Breast epithelium (tissue), 2 donors: ENCODE measurements around the gene DNAJC3.

DNA sequence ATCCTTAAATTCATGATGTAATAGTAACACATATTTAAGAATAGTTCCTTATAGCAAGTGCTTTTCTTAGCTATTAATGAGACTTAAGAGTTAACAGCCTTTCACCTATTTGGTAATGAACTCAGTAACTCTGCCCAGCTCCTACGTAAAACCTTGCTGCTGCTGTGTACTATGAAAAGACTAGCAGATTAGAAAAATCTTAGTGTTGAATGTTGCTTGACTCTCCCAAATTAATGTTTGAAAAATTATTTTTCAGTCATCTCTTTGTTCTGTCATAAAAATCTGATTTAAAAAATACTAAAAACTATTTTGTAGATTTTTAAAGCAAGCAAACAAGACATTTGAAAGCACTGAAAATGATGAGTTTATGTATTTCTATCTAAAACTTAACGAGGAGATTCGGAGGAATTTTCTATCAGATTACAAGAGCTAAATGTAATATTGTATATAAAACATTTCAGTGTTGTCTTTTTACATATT is 7.0 kb downstream of the GPR180 start:
- PRO-cap: no peak
- RAMPAGE, long total RNA, 2 experiments: no peak in any of the 2 experiments

- PRO-cap: no peak
- RAMPAGE, long total RNA, 2 experiments: no peak in any of the 2 experiments
Observed at GRCh38 chr13:94707789-94708595, 4.4 kb downstream of the SOX21 start.

DNA sequence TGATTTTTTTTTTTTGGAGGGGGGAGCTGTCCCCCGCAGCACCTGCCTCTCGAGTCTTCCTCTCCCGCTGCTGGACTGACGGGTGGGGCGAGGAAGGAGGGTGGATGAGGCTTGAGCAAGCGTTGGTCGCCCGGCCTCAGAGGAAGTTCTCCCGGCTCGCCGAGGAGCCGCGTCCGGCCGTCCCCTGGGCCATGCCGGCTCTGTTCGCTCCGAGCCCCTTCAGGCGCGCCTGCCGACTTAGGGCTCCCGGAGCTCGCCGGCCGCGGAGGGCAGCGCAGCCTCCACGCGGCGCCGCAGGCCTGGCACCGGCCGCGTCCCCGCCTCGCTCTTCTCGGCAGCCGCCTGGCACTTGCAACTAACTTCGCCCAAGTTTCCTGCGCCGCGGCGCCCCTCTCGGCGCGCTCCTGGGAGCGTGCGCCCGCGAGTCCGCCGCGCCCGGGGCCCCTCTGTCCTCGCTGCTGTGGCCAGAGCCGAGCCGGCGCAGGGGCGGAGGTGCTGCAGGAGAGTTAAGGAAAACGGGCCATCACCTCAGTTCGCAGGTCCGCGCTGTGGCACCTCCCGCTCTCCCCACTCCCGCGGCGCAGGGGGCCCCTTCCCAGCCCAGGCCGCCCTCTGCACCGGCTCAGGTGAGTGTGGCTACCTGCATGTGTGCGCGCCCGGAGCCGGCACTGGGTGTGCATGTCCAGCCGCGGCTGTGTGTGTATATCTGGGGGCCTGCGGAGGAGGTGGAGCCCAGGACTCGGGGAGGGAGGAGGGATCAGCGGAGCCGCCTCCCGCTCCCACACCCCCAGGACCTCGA is 622 bp upstream of the SOX21 start:
- PRO-cap: no peak
- RAMPAGE, long total RNA, 2 experiments: no peak in any of the 2 experiments

- PRO-cap: no peak
- RAMPAGE, long total RNA, 2 experiments: no peak in any of the 2 experiments
Observed at GRCh38 chr13:95191739-95192302, 109.4 kb downstream of the ABCC4 start.

DNA sequence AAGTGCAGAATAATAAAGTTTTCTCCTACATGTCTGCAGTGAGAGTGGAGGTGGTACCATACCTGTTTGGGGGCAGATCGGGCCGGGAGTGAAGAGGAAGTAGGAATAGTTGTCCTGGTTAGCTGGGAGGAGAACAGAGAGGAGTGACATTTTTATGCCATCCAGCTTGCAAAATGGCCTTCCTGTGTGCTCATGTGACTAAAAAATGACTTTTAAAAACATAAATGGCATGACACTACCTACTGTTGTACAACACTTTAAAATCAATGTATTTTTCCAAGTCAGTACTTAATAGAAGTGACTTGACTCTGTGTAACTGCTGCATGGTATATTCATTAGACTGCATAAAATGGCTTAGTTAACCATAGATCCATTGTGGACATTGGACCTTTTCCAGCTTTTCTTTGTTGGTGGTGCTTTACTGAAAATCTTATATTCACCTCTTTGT is 1.9 kb downstream of the CLDN10 start:
- PRO-cap: no peak
- RAMPAGE, long total RNA, 2 experiments: no peak in any of the 2 experiments

- PRO-cap: bidirectional peak, plus-strand start at chr13:95677155, minus-strand start at chr13:95676907
- RAMPAGE, long total RNA, 2 experiments: start-site peak on the minus strand in 1 of 2 experiments, at chr13:95676902-95676952 at its widest, 26 reads per replicate
Observed at GRCh38 chr13:95676017-95677079, 591 bp upstream of the DNAJC3 start.

DNA sequence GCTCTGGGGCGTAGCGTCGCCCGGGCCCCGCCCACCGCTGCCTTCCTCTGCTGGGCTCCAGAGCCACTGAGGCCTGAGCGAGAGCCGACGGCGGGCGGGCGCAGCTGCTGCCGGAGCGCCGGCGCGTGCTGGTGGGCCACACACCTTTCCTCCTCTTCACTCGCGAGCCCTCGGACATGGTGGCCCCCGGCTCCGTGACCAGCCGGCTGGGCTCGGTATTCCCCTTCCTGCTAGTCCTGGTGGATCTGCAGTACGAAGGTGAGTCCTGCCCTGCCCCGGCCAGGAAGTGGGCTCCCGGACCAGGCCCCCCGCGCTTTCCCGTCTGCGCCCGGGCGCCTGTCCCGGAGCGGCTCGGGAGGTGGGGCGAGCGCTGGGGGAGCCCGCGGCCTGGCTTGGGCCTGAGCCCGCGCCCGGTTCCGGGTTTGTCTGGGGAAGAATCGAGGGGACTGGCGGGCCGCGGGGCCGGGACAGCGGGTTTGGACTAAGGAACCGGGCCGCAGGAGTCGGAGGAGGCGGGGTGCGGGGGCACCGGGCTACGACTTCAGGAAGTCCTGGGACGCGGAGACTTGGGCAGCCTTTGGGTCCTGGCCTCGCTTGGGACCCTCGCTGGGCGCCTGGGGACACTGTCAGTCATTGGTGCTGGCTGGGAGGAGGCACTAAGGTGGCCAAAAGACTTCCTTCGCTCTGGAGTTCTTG is at the start of gene DNAJC3:
DNAJC3 (plus strand) TSS at position 60 of the 696 bp plus-strand sequence.
- PRO-cap: bidirectional peak, plus-strand start at position 76 of the sequence, minus-strand start outside the sequence
- RAMPAGE, long total RNA, 2 experiments: start-site peak on the plus strand in 2 of 2 experiments, centred at positions 81 to 88 of the sequence, 405 to 1,630 reads per replicate

GRCh38 chr13:95713575-95713922 is 36.6 kb downstream of the DNAJC3 start:
- PRO-cap: no peak
- RAMPAGE, long total RNA, 2 experiments: no peak in any of the 2 experiments

DNA sequence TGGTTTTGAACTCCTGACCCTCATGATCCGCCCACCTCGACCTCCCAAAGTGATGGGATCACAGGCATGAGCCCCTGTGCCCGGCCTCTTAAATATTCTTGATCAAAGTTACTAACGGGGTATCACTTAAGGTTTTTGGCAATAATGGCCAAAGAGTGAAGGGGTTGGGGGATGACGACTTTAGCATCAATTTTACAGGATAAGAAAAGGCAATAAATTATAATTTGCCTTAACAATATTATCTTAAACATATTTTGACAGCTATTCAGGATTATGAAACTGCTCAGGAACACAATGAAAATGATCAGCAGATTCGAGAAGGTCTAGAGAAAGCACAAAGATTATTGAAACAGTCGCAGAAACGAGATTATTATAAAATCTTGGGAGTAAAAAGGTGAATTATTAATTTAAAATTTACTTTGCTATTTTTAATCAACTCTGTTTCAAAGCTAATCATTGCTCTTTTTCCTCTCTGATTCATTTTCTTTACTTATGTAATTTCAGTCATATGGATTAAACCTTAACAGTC is 108.8 kb downstream of the DNAJC3 start:
- PRO-cap: no peak
- RAMPAGE, long total RNA, 2 experiments: no peak in any of the 2 experiments

DNA sequence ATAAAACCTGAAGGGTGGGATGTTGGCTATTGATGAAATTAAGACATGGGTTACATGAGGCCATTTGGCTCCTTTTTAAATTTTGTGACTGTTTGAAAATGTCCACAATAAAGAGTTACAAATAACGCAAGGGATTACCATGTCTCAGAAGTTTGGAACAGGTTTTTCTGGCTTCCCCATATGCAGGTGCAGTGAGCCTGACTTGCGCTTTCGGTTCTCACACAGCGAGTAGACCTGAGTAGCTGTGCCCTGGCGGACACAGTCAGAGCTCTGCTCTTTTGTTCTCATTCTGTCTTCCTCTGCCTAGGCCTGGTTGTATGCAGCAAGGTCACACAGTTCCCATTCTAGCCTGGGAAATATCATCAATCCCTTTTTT is 10.4 kb downstream of the OXGR1 start:
- PRO-cap: unidirectional peak, minus-strand start at position 230 of the sequence
- RAMPAGE, long total RNA, 2 experiments: no peak in any of the 2 experiments

GRCh38 chr13:97220297-97221037 is 1.7 kb upstream of the MBNL2 start:
- PRO-cap: no peak
- RAMPAGE, long total RNA, 2 experiments: no peak in any of the 2 experiments

DNA sequence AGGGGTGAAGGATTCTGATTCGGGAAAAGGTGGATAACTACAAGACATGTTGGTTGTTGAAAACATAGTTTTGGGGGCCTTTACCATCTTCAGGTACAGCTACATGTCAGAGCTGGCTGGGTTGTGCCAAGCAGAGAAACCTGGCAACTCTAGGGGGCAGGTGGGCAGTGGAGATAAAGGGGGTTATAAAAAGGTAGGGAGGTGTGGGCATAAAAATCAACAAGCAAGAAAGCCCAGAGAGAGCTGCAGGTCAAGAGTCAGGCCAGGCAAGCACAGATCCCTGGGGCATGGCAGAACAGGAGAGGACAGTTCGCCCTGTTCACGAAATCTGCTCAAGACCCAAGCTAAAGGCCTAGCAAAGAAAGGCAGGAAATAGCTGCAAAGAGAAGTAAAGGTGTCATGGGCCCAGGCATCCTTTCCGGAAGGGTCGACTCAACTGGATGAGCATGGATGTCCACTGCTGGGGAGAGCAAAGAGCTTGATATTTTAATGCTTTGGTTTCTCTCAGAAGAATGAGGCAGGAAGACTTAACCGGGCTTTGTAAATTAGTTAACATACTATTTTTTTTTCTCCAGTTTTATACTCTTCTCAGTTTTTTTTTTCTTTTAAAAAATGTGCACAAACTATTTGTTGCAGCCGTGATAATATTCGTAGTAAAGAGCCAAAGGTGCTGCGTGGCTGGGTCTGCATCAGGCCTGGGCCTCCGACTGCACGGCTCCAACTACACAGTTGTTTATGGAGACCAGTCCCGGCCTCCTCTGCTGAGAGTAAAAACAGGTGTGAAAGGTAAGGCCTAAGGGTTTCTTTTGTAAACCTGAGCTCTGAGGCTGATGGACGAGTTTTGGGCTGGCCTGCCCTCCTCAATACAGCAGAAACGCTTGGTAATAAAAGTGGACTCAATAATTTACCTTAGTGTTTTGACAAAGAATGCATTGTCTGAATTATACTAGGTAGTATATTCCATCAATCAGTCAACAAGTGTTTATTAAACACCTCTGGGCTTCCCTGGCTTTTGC is 3.6 kb downstream of the MBNL2 start:
- PRO-cap: no peak
- RAMPAGE, long total RNA, 2 experiments: no peak in any of the 2 experiments

DNA sequence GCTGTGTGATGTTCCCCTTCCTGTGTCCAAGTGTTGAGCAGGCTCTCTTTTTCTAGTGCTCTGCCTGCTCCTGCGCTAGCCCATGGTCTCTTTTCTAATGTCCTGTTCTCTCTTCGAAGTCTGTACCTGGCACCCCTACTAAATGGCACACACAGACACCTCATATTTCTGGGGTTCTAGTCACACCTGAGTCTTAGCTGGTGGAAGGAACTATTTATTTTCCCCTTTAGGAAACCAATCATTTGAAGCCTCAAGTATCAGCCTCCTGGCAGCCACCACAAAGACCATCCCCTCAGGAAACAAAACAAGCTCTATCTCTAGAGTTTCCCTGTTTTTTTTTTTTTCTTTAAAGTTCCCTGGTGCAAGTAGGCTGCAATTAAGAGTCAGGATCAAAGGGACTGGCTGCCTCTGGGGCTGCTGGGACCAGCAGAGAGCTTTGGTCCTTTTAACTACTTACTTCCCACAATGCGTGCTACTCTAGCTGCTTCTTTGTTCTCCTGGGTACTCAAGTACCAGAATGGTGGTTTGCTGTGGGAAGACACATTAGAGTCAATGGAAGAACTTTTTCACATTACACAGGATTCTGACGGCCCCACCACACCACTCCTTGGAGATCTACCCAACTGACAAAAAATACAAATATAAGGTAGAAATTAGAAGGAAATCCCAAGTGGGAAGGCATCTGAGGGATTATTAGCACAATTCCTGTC is 11.4 kb downstream of the MBNL2 start:
- PRO-cap: no peak
- RAMPAGE, long total RNA, 2 experiments: no peak in any of the 2 experiments

DNA sequence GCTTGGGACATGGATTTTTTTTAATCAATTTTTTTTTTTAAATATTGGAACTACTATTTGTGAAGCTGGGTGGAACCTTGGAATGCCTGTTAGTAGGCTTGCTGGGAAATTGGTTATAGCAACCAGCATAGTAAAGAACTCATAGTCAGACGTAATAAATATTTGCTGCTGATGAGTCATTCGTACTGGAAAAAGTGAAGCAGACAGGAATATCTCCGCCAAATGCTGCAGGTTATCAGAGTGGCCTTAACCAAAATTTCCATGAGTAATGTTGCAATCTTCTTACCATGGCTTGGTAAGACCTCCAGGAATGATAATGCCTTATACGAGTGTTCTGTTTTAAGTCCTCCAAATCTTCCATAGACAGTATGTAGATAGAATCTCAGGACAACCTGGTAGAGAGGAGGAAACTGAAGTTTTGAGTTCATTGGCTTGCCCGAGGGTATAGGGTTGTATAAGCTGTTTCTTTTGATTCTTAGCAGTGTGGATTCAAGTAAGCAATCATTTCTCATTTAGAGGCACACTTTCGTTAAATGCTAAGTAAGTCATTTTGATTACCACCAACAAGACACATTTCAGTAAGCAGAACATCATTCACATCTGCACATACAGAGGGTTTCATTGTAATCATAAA is 34.3 kb downstream of the MBNL2 start:
- PRO-cap: no peak
- RAMPAGE, long total RNA, 2 experiments: no peak in any of the 2 experiments

GRCh38 chr13:97274689-97275512 is 52.8 kb downstream of the MBNL2 start:
- PRO-cap: no peak
- RAMPAGE, long total RNA, 2 experiments: no peak in any of the 2 experiments

- PRO-cap: no peak
- RAMPAGE, long total RNA, 2 experiments: no peak in any of the 2 experiments
Observed at GRCh38 chr13:97308693-97309148, 86.6 kb downstream of the MBNL2 start.

DNA sequence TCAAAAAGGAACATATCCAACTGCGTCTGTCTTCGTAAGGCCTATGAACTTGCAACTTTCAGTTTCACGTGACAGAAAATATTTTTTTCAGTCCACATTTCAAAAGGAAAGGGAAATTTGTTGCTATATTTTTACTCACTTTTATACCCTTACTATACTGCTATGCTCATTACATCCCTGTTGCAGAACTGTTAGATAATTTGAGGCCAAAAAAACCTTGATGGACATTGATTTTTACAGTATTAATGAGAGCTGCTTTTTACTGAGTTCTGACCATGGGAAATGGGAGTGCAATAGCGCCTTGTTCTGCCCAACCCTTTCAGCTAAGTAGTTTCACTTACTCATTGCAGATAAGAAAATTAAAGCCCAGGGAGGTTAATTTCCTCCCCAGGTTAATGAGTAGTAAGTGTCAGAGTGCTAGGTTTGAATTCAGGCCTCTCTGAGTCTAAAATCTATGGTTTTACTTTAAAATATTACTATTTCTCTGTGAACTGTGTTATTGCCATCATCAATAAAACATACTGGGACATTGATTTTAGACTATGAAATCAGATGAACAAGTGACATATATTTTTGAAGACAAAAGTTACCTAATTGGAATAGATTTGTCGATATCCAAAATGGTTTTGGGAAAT is 93.6 kb upstream of the RAP2A start:
- PRO-cap: no peak
- RAMPAGE, long total RNA, 2 experiments: no peak in any of the 2 experiments

GRCh38 chr13:97429729-97430412 is 4.1 kb upstream of the RAP2A start:
- PRO-cap: no peak
- RAMPAGE, long total RNA, 2 experiments: no peak in any of the 2 experiments

GRCh38 chr13:97967942-97968288 is 14.4 kb downstream of the IPO5 start:
- PRO-cap: no peak
- RAMPAGE, long total RNA, 2 experiments: no peak in any of the 2 experiments

DNA sequence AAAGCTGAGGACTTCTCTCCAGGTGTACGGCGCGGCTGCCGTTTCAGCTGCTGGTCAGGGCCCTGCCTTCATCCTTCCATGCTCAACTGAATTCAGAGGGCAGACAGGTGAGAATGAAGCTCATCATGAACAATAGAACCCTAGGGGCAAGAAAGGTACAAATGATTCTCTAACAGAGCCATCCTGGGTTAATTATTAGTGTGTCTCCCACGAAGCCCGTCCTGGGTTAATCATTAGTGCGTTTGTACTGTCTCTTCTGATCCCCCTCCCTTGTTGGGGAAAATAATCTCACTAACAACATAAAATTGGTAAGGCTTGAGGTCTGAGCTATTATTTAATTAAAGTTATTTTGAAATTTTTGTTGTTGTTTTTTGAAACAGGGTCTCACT is 80.1 kb downstream of the IPO5 start:
- PRO-cap: no peak
- RAMPAGE, long total RNA, 2 experiments: no peak in any of the 2 experiments